Calu3 (cell line): ENCODE measurements around the gene CD207.

- PRO-cap = no peak
Observed at GRCh38 chr2:69683015-69683931, 39.7 kb upstream of the AAK1 start.

GRCh38 chr2:69810441-69810798, 19.0 kb upstream of the GMCL1 start:
- PRO-cap = no peak

DNA sequence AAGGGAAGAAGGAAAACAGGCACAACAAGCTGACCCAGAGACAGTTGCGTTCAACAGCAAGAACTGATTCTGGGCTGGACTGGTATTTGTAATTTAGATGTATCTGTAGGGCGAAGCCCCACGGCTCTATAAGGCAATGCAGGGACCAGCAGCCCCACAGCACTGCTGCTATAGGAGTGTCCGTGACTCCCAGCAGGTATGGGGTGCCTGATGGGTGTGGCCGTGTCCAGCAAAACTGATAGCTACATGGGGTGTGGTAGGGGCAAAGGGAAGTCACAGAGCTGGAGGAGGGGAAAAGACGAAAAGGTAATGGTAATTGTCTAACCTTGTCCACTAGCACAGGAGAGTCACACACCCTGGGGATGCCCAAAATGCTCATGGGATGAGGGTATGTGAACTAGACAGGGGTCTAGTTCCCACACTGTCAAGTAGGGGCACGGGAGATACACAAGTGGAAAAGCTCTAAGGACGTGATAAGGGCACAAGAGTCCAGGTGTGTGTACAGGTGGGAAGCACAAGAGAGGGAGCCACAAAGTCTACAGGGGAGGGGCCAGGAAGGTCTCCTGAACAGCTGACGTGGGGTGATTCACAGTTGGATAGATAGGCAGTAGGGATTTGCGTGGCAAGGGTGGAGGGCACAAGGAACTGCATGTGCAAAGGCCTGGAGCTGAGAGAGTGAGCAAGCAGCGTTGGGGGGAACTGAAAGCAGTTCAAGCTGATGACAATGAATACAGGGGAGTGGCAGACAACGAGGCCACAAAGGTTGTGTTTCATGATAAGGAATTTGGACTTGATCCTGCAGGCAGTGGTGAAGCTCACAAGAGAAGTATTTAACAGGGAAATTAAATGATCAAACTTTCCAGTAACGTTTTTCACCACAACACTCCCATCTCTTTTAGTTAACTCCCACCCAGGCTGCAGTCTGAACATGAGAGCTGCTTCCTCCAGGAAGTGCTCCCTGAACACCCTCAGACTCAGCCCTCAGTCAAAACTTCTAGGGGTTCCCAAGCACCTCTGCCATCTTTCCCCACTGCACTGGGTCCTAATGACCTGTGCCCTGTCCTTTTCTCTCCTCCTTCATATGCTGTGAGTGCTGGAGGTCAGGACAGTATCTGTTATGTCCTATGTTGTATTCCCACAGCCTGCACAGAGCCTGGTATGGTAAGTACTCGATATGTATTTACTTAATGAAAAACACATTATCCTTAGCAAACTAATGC, 48.8 kb upstream of the ASPRV1 start:
- PRO-cap = no peak

- PRO-cap = bidirectional peak, plus-strand start at chr2:70095399, minus-strand start at chr2:70095268
Observed at GRCh38 chr2:70095069-70095661, 7.9 kb downstream of the PCBP1 start.

DNA sequence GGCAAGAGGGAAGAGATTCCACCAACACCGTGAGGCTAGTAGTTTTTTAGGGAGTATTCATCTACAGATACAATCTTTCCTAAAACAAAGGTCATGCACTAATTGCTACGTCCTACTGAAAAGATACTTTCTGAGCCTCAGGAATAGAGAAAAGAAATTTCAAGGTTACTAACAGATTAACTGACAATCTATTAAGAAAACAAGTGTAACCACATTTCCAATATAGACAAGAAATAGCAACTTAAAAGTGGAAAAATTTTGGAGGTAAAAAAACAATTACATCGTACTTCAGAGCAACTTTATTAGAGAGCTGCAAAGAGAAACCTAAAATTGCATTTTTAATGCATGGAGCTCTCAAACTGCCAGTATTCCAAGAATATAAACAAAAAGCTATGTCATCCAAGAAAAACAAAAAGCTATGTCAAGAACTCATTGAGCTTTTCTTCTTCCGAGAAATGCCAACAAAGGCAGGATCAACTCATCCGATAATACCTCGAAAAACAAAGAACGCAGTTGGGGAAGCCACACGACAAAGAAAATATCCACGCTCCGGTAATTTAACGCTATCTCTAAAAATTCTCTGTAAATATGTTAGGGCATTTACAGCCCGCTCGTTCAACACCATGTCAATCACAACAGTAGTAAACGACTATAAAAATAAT, 1.2 kb downstream of the TIA1 start:
- PRO-cap = no peak

DNA sequence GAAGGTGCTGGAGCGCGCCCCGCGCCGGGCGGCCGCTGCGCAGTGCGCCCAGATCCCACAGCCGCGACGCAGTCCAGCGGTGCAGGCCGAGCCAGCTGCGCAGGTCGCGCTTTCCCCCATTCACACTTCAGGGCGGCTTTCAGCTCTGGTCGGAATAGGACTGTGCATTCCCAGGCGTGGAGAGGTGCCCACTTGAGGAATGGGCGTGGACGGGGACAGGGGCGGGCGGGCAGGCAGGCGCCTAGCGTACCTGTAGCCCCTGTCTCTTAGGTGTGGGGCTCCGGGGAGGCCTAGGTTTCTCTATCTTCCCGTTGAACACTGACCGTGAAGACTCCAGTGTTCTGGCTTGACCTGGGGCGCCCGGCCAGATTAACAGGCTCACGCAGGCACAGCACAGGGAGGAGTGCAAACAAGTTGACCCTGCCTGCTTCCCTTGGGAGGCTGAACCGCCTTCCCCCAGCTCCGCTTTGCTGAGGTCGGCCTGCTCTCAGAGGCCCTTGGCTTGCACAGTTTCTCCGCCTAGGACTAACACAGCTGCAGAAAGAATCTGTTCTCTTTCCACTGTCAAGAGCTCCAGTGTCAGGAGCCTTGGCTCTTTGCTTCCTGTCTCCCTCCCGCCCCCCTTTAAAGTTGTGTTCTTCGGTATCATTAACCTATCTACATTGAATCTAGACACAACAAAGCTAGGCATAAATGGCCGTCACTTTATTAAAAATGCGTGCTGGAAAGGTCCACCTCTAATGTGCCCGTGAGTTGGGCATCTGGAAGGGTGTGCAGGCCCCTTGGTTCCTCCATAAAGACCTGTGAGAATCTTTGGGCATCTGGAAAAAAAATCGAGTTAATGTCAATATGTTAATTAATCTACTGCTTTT, 600 bp downstream of the PCYOX1 start:
- PRO-cap = no peak

DNA sequence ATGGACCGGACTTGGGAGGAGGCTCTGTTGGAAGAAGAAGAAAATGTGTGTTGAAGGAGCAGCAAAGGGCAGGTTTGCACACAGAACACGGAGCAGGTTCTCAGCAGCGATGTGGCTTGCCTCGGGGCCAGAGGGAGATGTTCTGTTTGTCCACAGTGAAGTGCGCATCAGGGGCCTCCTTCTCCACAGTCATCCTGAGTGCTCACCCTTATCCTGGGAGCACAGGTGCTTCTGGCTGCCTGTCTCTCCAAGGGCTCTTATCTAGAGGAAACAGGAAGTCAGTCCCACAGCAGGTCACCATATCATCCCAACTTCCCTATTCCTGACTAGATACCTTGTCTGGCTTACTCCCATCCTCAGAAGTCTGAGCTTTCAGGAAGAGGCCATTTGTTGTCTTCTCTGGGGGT, at the start of gene CD207:
TSS of gene CD207 (minus strand) at position 233 of the 407 bp plus-strand sequence.
- PRO-cap = no peak

GRCh38 chr2:71069724-71070305, 1.4 kb downstream of the NAGK start:
- PRO-cap = no peak

- PRO-cap = no peak
Observed at GRCh38 chr2:71073241-71074352, 5.1 kb downstream of the NAGK start.

DNA sequence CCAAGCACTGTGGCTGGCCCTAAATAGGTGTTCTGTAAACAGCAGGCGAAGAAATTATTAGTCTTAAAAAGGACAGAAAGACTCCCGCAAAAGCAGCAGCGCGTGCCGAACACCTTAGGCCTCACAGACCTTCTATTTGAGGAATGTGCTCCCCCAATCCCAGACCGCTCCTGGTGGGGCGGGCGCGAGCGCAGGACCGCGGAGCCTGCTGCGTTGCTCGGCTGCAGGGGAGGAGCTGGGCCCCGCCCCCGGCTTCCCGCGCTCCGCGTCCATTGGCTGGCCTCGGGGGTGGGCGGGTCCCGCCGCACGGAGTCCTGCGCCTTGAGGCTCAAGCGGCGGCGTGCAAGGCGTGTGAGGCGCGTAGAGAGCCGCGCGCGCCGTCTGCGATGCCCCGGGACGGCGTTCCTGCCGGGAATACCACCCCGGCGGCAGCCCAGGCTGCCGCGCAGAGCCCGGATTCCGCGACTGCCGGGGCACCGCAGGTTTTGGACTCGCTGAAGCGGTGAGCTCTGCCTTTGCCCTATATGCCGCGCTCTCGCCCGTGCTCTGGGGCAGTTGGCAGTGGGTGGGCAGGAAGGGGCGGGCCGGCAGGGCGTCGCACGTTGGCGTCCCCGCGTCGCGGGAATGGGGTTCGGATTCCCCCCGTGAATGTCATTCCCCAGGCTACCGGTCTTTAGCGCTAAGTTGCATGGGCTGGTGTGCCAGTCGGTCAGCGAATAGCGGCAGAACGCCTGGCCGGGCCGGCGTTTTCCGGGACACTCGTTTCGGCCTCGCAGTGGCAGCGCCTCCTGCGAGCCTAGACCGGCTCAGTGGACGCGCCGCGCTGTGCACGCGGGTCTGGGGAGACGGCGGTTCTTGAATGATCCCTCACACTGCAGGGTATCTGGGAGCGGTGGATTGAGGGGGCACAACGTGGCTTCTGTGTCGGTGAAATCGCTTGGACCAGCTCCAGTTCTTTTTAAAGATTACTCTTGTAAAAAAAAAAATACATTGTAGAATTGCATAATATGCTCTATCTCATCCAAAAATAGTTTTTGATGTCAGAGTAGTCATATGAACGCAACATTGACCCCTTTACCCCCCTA, 49.7 kb upstream of the PAIP2B start:
- PRO-cap = bidirectional peak, plus-strand start at position 331 of the sequence, minus-strand start at position 134 of the sequence; bidirectional peak, plus-strand start at position 590 of the sequence, minus-strand start at position 548 of the sequence; bidirectional peak, plus-strand start at position 797 of the sequence, minus-strand start at position 800 of the sequence

DNA sequence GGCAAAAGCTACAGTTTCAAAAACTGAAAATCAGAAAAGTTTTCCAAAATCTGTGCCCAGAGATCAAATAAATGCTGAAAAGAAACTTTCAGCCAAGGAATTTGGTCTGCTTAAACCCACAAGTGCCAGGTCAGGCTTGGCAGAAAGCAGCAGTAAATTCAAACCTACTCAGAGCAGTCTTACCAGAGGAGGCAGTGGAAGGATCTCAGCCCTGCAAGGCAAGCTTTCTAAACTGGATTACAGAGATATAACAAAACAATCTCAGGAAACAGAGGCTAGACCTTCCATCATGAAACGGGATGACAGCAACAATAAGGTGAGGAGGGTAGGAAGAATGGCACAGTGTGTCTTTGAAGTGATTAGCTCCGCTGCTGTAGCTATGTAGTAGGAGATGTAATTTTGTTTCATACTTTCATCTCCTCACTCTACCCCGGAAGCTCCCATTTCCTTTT, 42.8 kb upstream of the DYSF start:
- PRO-cap = no peak

DNA sequence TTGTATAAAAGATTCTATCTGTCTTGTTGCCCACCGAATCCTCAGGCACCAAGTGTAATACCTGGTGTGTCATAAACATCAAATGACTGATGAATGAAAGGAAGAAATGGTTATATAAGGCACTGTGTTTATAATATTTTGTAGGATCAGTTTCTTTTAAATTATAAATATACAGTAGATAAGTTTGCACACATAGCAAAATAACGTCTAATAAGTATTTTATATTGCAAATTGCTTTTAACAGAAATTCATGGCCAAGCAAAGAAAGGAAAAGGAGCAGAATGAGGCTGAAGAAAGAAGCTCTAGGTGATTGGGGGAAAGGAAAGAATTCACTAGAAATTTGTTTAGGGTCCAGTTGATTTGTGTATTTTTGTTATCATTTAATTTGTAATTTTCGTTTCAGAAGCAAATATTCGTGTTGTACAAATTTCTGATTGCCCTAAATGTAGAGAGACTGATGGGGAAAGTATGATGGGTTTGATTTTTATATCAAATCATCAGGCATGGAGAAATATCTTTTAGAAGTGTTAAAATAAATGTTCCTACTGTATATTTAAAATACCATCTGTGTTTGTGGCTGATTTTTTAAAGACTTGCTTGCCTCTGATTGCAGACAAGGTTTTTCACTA, 31.9 kb upstream of the DYSF start:
- PRO-cap = no peak

GRCh38 chr2:71453243-71454303, 12.9 kb upstream of the DYSF start:
- PRO-cap = no peak

DNA sequence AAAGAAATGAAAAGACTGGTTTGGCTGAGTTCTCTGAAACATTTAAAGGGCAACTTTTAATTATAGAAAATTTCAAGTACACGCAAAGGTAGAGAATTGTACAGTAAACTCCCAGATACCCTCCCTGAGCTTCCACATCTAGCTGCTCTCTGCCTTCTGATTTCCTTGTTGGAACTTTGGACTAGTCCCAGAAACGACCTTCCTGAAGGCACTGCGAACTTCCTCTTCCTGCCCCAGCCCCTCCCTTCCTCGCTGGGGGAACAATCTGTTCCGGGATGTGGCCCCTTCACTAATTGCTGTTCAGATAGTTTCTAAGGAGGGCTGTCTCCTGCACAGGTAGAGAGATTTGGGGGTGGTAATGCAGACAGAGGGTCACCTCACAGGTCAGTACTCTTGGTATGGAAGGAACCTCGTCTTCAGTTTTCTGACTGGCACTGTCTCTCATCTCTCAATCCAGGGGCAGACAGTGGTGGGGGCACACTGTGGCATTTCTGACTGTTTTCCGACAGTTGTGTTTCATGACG, 78.8 kb downstream of the DYSF start:
- PRO-cap = no peak

GRCh38 chr2:71645900-71646389, 179.4 kb downstream of the DYSF start:
- PRO-cap = no peak

- PRO-cap = bidirectional peak, plus-strand start at chr2:72145354, minus-strand start at chr2:72144965; bidirectional peak, plus-strand start at chr2:72145577, minus-strand start at chr2:72145378
Observed at GRCh38 chr2:72145246-72145882, 2.3 kb downstream of the CYP26B1 start.

DNA sequence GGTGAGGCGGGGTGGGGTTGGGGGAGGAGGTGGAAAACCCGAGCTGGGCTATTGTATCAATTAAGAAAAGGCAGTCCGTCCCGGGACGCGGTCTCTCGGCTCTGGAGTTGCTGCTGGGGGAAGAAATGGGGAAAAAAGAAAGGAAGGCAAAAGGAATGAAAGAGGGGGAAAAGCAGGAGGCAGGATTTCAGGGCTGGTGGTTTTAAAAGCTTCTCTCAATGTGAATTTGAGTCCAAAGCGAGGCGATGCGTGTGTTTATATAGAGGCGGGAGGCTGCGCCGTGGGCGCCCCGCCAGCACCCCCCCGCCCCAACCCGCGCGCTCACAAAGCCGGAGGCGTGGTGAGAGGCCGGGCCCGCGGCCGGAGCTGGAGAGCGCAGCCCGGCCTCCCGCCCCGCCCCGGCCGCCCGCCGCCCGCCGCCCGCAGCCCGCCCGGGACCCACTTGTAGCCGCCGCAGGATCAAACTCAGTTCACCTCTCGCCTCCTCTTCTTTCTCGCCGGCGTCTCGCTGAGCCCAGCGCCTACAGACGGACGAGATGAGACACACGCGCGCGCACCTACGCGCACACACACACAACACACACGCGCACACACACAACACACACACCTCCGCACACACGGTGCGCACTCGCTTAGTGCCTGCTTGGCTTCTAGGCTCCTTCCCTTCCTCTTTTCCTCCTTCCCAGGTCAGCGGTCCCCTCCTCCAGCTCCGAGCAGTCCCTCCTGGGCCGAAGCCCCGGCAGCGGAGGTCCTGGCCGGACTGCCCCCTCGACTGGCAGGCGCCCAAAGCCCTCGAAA, 1.2 kb upstream of the CYP26B1 start:
- PRO-cap = no peak

- PRO-cap = no peak
Observed at GRCh38 chr2:72354712-72355033, 207.0 kb upstream of the CYP26B1 start.

GRCh38 chr2:72693184-72693440, 132.7 kb downstream of the EXOC6B start:
- PRO-cap = no peak

DNA sequence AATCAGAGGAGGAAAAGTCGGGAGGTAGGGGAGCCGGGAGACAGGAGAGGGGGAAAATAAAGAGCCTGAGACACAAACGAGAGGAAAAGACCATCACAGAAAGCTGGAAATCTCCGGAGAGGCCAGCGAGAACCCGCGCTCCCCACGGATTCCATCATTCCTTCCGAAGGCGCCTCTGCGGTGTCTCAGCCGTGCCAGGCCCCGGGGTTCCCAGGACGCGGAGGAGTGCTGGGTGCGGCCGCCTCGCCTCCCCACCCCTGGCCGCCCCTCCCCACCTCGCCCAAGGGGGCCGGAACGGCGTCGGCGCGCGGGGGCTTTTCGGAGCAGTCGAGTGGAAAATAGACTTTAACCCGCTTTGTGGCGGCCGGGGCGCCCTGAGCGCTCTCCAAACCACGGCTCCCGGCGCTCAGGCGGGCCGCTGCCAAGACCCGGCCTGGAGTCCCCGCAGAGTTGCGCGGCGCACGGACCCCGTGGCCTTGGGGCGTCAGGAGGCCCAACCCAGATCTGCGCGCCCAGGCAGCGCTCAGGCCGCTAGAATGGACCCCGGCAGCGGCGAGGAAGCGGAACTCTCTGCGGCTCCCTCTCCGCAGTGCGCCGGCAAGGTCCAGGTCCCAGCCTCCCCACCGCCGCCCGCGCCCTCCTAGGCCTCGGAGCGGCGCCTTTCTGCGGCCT, 1.4 kb upstream of the EMX1 start:
- PRO-cap = no peak